M059J (cell line): ENCODE data around the genes CNOT6L and BMP2K.

DNA sequence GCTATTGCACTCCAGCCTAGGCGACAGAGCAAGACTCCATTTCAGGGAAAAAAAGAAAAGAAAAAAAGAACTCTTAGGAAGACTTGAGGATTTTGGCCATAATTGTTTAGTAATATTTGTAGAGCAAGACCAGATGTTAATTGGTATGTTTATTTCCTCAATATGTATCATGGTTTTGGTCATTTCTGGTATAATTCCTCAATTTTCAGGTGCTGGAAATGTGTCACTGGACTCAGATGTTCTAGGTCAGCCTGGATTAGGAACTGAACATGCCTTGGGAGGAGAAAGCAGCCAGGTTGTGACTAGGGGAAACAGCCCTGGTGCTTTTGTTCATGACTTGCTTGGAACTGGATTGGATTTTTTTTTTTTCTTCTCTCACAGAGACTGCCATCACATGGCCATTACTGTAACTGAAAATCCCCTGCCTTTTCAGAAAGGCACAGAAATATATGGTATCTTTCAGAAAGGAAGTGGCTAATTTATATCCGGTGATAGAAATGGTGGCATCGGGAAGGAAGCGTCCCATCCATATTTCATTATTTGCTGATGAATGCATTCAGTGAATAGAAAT, 34.5 kb downstream of the SEPTIN11 start:
- RAMPAGE, long total RNA: no peak

DNA sequence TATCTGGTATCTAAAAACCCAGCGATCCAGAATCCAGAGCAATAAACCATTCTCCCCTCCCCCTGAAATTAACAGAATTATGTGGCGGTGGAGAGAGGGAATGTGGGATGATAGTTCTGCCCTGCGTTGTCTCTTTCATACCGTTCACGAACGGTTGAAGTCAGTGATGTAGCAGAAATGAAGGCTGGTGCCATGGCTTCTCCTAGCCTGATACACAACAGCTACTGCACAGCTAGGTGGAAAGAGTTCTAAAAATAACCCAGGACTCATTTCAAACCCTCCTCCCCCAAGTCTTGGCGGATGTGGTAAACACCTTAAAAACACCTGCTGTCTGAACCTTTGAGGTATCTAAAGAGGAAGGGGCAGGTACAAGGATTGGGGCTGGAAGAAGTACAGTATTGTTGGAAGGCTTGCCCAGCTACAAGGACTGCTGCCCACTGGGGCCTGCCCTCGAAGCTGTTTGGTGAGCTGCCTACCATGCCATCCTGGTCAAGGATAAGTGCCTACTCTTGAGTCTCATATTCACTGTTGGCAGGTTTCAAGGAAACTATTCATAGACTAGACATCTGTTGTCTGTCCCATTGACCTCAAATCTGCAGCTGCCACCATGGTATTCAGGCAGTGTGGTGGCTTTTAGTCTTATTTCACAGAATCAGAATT, 44.6 kb downstream of the SEPTIN11 start:
- RAMPAGE, long total RNA: no peak

- RAMPAGE, long total RNA: no peak
These were observed 45.2 kb downstream of the CCNI start for GRCh38 chr4:77030626-77031040.

DNA sequence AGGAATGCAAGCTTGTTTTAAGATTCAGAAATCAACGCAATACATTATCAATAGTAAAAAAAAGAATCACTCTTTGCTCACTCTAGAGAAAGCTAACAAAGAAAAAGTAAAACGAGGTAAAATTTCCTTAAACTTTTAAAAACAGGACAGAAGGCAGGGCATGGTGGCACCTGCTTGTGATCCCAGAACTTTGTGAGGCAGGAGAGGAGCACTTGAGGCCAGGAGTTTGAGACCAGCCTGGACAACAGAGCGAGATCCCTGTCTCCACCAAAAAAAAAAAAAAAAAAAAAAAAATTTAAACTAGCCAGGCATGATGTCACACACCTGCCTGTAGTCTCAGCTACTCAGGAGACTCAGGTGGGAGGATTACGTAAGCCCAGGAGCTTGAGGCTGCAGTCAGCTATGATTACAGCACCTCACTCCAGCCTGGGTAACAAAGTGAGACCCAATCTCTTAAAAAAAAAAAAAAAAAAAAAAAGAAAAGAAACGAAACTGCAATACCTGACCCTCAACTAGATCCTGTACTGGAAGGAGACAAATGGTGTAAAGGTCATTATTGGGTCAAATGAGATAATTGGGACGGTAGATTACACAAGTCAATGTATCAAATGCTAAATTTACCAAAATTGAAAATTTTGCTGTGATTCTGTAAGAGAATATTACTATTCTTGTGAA, 3.5 kb downstream of the CCNI start:
- RAMPAGE, long total RNA: no peak

- RAMPAGE, long total RNA: no peak
These were observed 171.4 kb upstream of the CXCL13 start for GRCh38 chr4:77434211-77434705.

GRCh38 chr4:77563927-77564869, 41.4 kb upstream of the CXCL13 start:
- RAMPAGE, long total RNA: no peak

DNA sequence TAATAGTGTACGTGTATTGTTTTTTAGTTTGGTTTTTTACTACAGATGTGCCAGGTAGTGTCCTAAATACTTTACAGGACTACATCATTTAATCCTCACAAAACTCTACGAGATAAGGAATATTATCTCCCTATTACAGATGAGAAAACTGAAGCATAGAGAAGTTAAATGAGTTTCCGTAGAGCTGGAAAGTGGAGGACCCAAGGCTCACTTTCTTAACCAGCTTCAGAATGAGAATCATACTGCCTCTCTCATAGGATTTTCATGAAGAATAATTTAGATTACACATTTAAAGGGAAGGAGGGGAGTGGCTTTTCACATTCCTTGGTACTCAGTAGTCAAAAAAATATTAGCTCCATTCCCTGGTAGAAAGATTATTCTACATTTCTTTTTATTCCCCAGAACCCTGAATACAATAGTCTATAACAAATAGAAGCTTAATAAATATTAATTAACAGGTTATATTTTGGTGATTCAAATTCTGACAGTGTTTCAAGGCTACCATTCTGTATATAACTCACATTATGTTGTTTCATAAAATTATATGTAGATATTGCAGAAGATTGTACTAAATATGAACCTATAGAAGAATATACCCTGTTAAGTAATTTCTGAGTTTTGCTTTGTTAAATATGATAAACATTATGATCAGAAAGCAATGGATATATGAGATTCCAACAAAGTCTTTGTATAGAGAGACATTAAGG, 10.0 kb downstream of the CNOT6L start:
- RAMPAGE, long total RNA: no peak

GRCh38 chr4:77812186-77812417, 7.1 kb downstream of the CNOT6L start:
- RAMPAGE, long total RNA: no peak

GRCh38 chr4:77819241-77819545, at the start of gene CNOT6L:
Gene CNOT6L (minus strand): TSS chr4:77819368.
- RAMPAGE, long total RNA: no peak

GRCh38 chr4:78560461-78561148, 9.0 kb downstream of the ANXA3 start:
- RAMPAGE, long total RNA: no peak

DNA sequence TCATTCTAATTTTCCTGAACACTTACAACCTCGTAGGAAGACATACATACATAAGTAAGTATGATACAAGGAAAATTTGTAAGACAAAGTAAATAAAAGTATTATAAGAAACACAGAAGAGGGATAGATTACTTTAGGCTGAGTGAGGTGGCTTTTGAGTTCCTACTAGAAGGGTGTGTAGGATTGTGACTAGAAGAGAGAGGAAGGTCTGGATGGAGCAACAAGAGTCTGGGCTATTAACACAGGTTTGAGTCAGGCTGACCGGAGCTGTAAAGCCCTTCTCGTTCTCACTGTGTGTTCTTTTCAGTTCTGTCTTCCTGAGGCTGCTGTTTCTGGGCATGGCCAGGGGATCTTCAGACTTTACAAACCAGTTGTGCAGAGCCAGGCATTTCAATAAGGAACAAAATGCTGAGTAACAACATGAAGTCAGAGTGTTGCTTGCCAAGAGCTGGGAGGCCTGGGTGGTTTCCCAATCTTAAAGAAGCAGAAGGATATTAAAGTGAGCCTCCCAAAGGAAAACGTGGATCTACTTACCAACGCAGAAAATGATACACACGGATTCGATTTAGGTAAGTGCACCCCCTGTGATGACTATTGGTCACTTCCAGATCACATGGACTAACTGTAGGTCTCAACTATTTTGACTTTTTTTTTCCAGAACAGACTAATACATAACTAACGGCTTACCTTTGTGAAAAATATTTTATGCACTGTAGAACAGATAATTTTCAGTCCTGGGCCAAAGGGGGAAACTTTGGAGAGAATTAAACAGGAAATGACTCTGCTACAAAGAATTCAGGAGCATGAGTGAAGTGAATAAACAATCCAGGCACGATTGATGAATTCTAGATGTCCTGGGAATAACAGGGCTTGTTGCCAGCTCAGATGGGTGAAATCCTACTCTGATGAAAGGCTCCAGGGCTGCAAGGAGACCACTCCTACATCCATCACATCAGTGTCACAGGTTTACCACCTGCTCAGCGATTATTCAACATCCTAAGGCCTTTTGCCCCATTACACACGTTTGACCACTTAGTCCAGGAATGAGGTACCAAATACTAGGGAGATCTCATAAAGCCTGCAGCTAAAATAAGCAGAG, 94.5 kb downstream of the ANXA3 start:
- RAMPAGE, long total RNA: no peak

DNA sequence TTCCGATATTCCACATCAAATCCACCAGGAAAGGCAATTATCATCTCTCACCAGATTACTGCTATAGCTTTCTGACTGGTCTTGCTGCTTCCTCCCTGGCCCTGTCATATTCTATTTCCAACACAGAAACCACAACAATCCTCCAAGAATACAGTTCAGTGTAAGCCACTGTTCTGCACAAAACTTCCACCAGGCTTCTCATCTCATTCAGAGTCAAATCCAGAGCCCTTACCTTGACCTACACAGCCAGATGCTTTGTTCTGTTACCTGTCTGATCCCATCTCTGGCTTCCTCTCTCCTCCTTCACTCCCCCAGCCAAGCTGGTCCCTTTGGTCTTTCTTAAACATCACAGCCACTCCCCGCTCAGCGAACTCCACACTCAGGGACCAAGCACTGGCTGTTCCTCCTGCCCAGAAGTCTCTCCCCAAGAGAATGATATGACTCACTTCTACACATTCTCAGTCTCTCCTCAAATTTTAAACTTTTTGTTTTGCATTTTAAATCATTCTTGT, 84.8 kb upstream of the BMP2K start:
- RAMPAGE, long total RNA: no peak

DNA sequence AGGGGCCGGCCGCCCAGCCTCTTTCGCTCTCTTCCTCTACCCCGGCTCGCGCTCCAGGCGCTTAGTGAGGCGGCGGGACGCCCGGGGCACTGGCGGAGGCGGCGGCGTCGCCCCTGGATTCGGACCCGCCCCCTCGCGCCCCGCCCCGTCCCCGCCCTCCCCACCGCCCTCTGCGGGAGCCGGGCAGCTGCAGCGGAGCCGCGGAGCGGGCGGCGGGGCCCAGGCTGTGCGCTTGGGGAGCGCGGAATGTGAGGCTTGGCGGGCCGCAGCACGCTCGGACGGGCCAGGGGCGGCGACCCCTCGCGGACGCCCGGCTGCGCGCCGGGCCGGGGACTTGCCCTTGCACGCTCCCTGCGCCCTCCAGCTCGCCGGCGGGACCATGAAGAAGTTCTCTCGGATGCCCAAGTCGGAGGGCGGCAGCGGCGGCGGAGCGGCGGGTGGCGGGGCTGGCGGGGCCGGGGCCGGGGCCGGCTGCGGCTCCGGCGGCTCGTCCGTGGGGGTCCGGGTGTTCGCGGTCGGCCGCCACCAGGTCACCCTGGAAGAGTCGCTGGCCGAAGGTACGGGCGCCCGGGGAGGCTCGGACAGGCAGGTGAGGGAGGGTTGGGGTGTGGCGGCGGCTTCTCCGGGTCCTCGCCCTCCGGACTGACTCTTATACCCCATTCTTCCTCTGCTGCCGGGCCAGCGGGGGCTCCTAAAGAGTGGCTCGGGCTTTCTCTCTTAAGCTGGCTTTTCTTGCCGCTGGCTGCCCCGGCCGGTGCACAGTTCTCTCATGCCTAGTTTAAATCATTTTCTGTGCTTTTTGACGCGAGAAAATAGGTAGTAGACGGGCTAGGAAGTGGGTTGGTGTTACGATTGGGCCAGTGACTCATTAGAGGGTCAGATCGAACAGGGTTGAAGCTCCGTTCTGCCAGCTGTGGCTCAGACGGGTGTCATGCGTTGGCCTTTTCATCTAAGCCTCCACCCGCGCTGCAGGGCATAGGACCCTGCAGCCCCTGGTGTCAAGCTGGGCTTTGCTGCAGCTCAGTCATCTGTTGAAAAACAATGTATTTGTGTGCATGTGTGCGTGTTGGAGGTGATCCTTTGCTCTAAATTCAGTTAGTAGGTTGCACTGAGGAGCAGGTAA, at the start of gene BMP2K:
BMP2K (plus strand) TSS at position 186 of the 1,123 bp plus-strand sequence.
- RAMPAGE, long total RNA: no peak

GRCh38 chr4:78778243-78779183, 2.4 kb downstream of the BMP2K start:
- RAMPAGE, long total RNA: no peak

DNA sequence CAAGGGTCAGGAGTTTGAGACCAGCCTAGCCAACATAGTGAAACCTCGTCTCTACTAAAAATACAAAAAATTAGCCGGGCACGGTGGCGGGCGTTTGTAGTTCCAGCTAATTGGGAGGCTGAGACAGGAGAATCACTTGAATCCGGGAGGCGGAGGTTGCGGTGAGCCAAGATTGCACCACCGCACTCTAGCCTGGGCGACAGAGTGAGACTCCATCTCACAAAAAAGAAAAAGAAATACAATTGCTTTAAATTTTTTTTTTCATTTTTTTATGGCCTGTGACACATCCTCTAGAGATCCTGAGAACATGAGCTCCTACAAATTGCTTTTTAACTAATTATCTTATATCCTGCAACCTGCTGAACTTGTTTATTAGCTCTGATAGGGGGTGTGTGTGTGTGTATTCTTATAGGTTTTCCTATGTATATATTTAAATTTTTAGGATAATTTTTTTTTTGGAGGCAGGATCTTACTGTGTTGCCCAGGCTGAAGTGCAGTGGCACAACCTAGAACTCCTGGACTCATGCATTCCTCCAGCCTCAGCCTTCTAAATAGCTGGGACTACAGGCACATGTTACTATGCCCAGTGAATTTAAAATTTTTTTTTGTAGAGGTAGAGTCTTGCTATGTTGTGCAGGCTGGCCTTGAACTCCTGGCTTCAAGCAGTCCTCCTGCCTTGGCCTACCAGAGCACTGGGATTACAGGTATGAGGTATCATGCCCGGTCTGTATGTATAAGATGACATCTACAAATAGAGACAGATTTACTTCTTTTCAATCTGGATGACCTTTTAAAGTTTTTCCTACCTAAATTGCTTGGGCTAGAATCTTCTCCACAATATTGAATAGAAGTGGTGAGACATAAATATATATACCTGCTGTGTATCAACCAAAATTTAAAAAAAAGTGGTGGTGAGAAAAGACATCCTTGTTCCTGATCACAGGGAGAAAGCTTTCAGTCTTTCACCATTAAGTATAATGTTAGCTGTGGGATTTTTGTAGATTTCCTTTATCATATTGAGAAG, 29.9 kb downstream of the BMP2K start:
- RAMPAGE, long total RNA: no peak

- RAMPAGE, long total RNA: no peak
These were observed 25.4 kb downstream of the PAQR3 start for GRCh38 chr4:78913830-78914199.

DNA sequence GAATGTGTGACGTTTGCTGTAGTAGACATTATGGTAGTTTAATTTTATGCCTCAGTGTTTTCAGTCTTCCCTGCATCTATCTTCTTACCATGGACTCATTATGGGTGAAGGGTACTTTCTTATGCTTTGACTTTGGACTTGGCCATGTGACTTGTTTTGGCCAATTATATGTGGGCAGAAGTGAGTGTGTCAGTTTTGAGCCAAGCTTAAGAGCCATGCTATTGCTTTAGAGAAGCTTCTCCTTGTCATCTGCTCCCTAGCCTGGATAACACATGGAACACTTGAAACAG, 128.6 kb downstream of the NAA11 start:
- RAMPAGE, long total RNA: no peak

DNA sequence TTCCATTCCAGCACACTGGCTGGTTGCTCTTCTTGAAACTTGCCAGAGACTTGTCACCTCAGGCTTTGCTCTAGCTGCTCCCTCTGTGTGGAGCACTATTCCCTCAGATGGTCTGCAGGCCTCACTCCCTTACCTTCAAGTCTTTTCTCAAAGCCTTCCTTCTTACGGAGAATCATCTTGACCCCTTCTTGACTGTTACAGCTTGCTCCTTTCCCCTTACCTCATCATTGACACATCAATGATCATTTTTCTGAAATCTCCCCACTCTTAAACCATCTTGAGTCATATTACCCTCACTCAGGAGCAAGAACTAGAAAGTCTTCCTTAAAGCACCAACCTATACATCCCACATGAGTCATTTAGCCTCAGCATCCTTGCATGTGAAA, 55.8 kb downstream of the ANTXR2 start:
- RAMPAGE, long total RNA: no peak

DNA sequence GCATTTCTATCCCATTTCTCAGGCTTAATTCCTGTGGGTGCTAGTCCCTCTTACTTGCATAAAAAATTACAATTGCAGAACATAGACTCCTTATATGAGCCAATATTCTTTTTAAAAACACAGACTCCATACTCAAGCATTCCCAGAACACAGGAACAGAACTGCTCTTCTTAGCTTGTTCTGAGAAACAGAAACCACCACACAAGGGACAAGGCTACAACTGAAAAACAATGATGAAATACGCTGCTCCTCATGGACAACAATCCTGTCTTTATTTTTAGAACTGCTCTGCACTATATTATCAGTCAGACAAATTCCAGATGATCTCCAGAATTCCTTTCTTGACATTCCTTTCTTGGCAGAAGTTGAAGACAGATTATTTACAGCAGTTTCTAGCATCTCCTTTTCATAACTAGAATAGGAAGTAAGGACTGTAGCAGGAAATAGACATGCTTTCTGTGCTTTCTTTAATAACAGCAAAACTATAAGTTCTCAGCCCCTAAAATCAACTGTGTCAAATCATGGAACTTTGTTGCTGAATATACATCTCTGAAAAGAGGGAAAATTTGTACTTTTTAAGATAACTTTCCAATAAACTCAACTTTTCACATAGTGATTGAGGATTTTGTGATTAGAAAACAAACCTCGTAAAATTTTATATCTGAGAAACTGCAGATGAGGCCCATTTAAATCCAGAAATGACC, 36.0 kb downstream of the ANTXR2 start:
- RAMPAGE, long total RNA: no peak

DNA sequence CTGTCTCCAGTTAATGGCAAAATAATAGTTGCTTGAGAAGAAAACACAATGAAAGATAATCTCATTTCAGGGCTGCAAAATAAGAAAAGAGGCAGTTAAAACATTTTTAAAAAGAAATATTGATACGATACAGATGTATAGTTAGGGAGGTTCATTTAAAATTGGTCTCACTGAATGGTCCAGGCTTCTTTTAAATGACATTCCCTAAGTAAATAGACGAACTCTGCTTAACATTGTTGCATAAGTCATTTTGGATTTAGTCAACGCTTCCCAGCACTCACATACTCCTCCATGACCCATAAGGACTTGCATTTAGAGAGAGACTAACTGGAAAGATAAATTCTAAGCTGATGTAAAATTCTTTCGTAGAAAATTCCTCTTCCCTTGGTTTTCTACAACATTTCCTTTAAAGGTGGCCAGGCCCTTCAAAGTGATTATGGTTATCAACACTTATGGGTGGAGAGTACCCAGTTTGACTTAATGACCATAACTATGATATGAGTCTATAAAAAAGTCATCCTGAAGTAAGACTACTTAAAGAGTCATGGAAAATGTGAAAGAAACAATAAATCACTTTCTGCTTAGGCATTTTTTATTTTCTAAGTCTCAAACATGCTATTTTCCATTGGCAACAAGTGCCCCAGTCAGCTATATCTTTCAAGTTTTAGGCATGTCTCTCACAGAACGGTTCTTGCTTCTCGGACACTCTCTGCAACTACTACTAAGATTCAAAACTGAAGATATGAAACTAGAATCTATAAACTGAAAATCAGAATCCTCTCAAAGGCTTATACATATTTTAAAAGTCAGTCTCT, 3.4 kb downstream of the ANTXR2 start:
- RAMPAGE, long total RNA: no peak